UCH-1 (cell line): Measurements from ENCODE around the genes SMIM47, KLK11 and SIGLEC9.

DNA sequence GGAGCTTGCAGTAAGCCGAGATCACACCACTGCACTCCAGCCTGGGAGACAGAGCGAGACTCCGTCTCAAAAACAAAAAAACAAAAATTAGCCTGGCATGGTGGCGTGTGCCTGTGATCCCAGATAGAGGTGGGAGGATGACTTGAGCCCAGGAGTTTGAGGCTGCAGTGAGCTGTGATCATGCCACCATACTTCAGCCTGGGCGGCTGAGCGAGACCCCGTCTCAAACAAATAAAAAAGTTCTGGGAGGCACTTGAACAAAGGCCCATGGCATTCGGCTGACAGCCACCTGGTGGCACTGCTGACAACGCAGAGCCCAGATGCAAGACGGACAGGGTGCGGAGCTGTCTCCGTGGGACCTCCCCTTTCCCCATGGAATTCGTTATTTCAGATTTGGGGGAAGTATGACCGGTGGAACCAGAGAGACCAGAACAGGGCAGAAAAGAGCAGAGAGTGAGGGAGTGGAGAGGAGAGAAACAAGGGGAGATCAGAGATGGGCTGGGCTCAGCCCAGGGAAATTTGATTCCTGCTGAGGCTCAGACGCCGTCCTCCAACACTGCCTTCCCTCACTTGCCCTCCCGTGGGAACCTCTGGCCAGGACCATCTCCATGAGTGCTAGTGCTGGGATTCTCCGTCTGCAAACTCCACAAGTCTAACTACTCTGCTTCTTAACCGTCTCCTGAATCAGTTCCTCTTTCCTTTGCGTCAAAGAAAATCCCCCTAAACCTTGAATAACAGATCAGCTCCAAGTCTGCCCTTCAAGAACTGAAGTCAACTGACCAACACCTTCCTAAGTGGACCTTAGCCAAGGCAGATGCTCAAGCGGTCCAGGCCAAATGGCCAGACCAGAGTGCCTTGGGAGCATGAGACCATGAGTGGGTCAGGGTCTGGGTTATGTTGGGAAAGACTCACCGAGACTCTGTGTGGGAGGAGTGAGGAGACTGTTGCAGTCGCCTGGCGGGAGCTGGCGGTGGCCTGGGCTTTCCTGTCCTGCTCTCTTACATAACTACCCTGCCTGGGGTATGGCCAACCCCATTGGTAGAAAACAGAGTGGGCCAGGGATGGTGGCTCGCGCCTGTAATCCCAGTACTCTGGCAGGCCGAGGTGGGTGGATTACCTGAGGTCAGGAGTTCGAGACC is 11.9 kb upstream of the ATF5 start:
- RRBS, result no CpG with 5 or more reads among the region's 29 CpGs

GRCh38 chr19:49929673-49930081 is 373 bp upstream of the NUP62 start:
- RRBS, result no CpG with 5 or more reads among the region's 28 CpGs

DNA sequence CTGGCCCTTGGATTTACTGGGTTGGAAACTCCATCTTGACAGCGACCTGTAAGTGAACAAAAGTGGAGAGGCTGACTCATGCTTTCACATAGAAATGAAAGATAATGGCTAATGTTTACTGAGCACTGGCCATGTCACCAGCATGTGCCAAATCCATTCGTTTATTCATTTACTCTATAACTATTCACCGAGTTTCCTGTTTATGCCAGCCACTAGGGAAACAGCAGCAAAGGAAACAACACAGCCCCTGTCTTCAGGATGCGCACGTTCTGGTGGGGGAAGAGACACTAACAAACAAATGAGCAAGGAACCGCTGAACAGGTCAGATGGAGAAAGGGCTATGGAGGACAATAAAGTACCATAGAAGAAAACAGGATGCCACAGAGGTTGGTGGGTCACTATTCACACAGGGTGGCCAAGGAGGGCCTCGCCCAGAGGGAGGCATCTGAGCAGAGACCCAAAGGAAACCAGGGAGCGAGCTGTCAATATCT is 4.5 kb downstream of the VRK3 start:
- RRBS, result no CpG with 5 or more reads among the region's 8 CpGs

- RRBS, result no CpG with 5 or more reads among the region's 11 CpGs
Measured at GRCh38 chr19:50099004-50099307, 64.1 kb downstream of the IZUMO2 start.

DNA sequence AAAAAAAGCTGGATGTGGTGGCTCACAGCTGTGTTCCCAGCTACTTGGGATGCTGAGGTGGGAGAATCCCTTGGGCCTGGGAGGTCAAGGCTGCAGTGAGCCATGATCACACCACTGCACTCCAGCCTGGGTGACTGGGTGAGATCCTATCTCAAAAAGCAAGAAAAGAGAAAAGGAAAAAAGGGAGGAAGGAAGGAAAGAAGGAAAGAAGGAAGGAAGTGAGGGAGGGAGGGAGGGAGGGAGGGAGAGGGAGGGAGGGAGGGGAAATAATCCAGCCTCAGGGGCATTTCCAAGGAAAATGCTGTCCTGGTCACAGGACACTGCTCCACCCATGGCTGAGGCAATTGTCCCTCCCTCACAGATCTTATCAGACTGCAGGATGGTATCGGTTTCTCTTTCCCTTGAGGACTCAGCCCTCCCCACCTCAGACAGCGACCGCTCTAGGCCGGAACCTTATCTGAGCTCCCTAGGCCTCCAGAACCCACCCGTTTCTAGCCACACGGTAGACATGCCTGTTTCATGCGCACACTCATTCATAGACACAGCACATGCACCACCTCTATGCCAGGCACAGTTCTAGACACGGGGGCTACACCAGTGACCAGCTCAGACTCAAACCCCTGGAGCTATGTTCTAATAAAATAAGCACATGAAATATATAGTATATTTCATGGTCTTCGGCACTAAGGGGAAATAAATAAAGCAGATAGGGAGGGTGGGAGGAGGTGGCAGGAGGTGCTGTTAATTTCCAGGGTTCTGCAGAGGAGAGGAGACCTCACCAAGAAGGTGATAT is 10.0 kb upstream of the IZUMO2 start:
- RRBS, result no CpG with 5 or more reads among the region's 9 CpGs

GRCh38 chr19:50189019-50189831 is 14.2 kb upstream of the MYH14 start:
- RRBS, result no CpG with 5 or more reads among the region's 16 CpGs

DNA sequence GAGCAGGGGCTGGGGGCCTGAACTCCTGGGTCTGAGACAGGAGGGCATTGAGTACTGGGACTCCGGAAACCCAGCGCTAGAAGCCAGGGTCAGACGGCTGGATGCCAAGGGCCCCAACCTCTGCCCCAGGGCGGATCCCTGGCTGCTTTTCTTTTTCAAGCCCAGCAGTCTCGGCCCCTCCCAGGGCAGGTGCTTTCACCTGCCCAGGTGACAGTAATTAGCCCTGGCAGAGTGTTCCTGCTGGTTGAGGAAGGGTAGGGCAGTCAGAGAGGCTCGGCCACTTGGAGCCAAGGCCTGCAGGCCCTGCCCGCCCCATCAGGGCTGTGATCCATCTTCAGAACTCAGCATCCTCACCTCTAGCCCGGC is 2.4 kb downstream of the MYH14 start:
- RRBS, result 7% methylated on average over 1 of the region's 8 CpGs

DNA sequence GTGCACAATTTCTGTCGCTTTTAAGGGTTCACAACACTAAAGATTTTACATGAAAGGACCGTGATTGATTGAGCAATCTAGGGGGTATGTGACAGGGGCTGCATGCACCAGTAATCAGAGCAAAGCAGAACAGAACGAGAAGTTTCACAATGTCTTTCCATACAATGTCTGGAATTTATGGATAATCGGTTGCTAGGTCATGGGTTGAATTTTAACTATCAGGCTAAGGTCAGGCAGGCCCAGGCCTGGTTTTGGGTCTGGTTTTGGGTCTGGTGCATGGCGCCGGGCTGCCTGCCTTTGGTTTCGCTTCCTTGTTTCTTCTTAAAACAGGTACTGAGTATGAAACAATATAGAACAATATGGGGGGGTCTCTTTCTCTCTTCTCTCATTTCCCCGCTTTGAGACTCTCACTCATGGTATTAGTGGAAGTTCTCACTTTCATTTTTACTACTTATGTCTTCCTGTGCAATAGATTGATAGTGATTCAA is 18.0 kb upstream of the KCNC3 start:
- RRBS, result no CpG with 5 or more reads among the region's 8 CpGs

DNA sequence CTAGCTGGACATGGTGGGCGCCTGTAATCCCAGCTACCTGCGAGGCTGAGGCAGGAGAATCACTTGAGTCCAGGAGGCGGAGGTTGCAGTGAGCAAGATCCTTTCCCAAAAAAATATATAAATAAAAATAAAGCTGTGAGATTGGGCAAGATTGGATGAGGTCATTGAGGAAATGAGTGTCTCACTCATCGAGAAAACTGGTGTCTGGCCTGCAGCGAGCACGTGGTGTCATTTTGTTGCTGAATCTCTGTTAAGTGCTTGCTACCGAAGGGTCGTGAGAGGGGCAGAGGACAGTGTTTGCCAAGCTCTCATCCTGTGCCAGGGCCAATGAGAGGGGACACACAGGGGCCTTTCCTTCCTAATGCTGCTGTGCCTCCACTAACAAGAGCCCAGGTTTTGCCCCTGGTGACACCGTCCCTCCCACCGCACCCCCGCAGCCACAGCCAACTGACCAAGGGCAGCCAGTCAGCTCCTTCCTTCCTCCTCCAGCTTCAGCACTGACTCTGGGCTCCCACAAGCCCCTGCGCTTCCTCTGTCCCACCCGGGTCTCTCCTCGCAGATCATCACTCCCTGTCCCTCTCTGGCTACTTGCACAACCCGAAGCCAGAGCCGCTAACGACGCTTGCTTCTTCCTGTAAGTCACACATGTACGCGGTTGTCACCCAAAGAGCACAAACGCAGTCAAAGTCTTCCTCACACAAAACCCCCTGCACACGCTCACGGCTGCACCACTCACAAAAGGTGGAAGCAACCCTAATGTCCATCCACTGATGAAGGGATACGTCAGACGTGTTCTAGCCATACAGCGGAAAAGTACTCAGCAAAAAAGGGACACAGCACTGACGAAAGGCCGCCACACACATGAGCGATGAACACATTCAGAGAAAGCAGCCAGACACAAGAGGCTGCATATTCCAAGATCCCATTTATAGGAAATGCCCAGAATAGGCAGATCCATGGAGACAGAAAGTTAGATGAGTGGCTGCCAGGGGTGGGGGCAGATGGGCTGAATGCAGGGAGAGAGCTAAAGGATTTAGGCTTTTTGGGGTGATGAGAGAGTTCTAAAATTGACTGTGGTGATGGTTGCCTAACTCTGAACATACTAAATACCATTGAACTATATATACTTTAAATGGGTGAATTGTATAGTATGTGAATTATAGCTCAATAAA is 3.4 kb downstream of the POLD1 start:
- RRBS, result no CpG with 5 or more reads among the region's 29 CpGs

DNA sequence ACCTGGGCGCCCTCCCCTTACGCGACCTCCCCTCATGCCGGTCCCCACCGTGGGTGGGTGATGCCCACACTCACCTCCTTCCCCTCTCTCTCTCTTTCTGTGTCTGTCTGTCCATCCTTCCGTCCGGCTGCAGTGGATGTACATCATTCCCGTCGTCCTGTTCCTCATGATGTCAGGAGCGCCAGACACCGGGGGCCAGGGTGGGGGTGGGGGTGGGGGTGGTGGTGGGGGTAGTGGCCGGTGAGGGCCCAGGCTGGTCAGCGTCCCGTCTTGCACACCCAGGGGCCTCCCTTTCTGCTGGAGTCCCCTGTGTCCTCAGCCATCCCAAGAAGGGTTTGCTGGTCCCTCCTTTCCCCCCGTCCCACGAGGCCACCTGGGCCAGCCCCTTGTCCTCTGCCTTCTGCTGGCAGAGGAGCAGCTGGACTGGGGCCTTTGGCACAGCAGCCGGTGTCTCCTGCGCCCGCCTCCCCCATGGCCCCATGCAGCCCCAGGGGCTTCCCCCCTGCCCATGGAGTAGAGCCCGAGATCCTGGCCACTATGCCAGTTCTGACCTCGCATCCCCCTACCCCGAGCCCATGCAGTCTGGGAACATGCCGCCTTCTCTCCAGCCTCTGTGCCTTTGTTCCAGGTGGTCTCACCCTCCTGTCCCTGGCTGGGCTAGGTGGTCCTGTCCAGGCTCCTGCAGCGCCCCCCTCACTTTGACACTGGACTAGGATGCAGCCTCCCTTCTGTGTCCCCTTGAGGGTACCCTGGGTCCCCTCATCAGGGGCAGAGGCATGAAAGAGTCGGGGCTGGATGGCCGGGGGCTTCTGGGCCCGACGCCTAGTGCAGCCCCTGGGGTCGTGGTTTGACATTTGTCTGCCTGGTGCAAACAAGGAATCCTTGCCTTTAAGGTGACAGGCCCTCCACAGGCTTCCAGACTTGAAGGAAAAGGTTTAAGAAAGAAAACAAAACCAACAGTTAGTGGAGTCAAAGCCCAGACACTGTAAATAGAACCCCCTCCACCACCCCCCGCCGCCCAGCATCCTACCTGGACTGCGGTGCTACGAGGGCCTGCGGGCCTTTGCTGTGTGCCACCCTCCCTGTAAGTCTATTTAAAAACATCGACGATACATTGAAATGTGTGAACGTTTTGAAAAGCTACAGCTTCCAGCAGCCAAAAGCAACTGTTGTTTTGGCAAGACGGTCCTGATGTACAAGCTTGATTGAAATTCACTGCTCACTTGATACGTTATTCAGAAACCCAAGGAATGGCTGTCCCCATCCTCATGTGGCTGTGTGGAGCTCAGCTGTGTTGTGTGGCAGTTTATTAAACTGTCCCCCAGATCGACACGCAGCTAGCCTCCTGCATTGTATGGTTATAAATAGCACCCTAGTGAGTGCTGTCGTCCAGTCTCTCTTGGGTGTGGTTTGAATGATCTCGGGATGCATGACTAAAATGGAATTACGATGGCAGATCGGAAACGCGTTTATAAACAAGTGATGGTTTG is 5.9 kb upstream of the GARIN5A start:
- RRBS, result 47% methylated on average over 8 of the region's 47 CpGs

DNA sequence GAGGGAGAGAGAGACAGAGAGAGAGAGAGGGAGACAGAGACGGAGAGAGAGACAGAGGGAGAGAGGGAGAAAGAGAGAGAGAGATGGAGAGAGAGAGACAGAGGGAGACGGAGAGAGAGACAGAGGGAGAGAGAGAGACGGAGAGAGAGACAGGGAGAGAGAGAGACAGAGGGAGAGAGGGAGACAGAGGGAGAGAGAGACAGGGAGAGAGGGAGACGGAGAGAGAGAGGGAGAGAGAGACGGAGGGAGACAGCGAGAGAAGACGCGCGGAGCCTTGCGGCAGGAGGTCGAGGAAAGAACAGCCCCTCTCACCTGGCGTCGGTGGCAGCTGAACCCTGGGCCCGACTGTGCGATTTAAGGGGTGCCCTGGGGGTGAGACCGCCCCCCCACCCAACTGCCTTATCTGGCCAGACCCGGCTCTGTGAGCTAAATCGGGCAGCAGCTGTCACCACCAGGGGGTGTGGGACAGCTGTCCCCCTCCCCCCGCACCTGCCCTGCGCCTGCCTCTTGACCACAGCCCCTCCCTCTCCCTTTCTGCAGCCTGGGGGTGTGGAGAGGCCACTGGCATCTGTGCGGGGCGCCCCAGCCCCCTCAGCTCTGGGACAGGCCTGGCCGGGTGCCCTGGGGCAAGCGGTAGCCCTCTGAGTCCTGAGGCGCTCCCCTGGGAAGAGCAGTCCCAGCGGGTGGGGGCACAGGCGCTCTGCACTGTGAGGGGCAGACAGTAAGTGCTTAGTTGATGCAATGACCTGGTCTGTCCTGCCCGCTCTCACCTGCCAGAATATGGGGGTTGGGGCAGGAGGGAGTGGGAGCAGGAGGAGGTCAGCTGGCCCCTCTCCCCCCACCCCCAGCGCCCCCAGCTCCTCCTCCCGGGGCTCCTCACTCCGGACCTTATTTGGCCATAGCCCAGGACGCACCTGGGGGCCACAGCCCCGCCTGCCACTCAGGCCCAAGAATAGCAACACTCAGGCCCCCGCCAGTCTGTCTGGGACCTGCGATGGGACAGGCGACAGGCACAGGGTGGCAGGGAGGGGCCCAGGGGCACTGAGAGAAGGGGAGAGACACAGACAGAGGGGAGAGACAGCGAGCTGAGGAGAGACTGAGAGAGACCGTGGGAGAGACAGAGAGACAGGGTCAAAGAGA is 10.7 kb downstream of the JOSD2 start:
- RRBS, result no CpG with 5 or more reads among the region's 38 CpGs

- RRBS, result 7% methylated on average over 10 of the region's 90 CpGs
Measured at GRCh38 chr19:50724968-50726155, 2.2 kb downstream of the CLEC11A start.

DNA sequence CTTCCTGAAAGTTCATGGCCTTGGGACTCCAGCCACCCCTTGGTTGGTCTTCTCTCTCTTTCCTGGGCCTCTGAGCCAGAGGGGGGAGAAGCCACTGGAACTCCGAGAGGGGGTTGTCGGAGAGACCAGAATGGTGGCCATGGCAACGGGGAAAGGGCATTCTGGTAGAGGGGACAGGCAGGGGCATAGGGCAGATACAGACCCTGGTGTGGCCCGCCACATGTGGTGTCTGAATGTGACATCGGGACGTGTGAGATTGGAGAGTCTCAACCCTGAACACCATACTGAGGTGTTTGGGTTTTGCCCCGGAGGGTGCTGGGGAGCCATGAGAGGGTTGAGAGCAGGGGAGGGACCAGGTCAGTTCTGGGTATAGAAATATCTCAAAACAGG is at the start of gene SMIM47:
Gene SMIM47, minus strand, starts transcription at position 72 of the 390 bp plus-strand sequence.
- RRBS, result no CpG with 5 or more reads among the region's 7 CpGs

DNA sequence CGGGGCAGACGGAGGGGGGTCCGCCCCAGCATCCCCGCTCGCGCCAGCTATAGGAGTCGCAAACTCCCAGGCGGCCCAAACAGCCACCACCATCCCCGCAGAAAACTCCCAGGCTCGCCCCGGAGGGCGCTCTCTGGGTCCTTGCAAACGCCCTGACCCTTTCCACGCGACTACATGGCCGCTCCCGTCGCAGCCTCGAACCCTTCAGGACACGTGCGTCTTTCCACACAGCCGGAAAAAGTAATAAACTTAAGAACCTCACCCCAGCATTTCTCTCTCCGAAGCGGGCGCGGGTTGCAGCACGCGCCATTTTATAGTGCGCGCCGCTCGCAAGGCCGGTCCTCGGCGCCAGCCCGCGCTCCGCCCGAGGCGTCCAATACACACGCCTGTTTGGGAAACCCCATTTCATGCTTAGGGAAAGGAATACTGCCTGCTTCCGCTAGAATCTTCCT is 14.1 kb downstream of the ACP4 start:
- RRBS, result 0% methylated on average over 11 of the region's 42 CpGs

- RRBS, result no CpG with 5 or more reads among the region's 46 CpGs
Measured at GRCh38 chr19:51002383-51003239, 1.2 kb upstream of the KLK8 start.

GRCh38 chr19:51026403-51027412 is at the start of gene KLK11:
TSS of gene KLK11 (minus strand) at chr19:51026616.
- RRBS, result no CpG with 5 or more reads among the region's 22 CpGs

GRCh38 chr19:51027413-51028377 is 1.3 kb upstream of the KLK11 start:
- RRBS, result no CpG with 5 or more reads among the region's 15 CpGs

DNA sequence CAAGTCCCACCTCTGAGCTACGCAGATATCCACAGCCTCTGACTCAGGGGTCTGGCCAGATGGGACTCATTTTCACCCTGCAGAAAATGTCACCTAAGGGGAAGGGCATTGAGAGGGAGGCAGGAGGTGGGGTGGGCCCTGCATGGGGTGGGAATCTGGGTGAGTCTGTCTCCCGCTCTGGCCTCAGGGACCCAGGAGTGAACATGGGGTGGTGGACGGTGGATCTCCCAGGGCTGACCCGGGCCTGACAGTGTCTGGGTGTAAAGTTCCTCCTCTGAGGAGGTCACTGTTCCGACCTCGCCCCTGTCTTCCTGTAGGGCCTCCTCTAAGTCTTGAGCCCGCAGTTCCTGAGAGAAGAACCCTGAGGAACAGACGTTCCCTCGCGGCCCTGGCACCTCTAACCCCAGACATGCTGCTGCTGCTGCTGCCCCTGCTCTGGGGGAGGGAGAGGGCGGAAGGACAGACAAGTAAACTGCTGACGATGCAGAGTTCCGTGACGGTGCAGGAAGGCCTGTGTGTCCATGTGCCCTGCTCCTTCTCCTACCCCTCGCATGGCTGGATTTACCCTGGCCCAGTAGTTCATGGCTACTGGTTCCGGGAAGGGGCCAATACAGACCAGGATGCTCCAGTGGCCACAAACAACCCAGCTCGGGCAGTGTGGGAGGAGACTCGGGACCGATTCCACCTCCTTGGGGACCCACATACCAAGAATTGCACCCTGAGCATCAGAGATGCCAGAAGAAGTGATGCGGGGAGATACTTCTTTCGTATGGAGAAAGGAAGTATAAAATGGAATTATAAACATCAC is at the start of gene SIGLEC9:
Gene SIGLEC9, plus strand, starts transcription at position 341 of the 808 bp plus-strand sequence.
- RRBS, result no CpG with 5 or more reads among the region's 21 CpGs

- RRBS, result no CpG with 5 or more reads among the region's 15 CpGs
Measured at GRCh38 chr19:51292692-51293391, 18.6 kb upstream of the IGLON5 start.

GRCh38 chr19:51361492-51361764 is 4.8 kb downstream of the ETFB start:
- RRBS, result no CpG with 5 or more reads among the region's 7 CpGs